Heart (tissue), 3 donors: Measurements from ENCODE around the genes ST6GALNAC2 and MFSD11.

GRCh38 chr17:76501751-76502029 is 467 bp upstream of the RHBDF2 start:
- RAMPAGE, long total RNA, 2 experiments: no peak in any of the 2 experiments

DNA sequence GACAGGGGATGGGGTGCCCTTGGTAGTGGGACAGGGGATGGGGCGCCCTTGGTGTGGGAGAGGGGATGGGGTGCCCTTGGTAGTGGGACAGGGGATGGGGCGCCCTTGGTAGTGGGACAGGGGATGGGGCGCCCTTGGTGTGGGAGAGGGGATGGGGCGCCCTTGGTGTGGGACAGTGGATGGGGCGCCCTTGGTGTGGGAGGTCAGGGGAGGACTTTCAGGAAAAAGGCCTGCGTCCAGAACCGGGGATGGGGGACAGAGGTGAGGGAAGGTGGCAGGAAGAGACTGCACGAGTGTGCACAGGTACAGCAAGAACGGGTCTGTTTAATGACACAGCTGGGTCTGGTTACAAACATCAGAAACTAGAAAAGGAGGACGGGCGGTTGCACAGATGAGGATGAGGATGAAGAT is 10.5 kb downstream of the CYGB start:
- RAMPAGE, long total RNA, 2 experiments: no peak in any of the 2 experiments

- RAMPAGE, long total RNA, 2 experiments: no peak in any of the 2 experiments
Observed at GRCh38 chr17:76531268-76531724, 6.2 kb downstream of the CYGB start.

- RAMPAGE, long total RNA, 2 experiments: no peak in any of the 2 experiments
Observed at GRCh38 chr17:76564641-76565561, 20.8 kb downstream of the ST6GALNAC2 start.

DNA sequence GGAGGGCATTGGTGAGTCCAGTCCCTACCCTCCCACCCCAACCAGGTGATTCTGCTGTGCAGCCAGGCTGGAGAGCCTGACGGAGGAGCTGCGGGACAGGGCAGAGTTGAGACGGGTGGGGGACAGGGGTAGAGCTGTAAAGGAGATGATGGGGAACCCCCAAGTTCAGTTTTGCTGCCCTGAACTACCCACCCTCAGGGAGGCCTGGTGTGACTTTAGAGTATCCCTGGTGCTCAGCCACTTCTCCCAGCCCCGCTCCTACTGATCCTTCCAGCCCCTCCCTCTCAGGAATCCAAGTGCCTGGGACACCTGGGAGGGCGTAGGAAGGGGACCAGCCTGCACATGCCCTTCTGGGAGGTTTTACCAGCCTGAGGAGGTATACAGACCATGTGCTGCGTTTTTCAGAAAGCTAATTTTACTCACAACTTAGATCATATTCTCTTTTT is 4.2 kb downstream of the ST6GALNAC2 start:
- RAMPAGE, long total RNA, 2 experiments: no peak in any of the 2 experiments

DNA sequence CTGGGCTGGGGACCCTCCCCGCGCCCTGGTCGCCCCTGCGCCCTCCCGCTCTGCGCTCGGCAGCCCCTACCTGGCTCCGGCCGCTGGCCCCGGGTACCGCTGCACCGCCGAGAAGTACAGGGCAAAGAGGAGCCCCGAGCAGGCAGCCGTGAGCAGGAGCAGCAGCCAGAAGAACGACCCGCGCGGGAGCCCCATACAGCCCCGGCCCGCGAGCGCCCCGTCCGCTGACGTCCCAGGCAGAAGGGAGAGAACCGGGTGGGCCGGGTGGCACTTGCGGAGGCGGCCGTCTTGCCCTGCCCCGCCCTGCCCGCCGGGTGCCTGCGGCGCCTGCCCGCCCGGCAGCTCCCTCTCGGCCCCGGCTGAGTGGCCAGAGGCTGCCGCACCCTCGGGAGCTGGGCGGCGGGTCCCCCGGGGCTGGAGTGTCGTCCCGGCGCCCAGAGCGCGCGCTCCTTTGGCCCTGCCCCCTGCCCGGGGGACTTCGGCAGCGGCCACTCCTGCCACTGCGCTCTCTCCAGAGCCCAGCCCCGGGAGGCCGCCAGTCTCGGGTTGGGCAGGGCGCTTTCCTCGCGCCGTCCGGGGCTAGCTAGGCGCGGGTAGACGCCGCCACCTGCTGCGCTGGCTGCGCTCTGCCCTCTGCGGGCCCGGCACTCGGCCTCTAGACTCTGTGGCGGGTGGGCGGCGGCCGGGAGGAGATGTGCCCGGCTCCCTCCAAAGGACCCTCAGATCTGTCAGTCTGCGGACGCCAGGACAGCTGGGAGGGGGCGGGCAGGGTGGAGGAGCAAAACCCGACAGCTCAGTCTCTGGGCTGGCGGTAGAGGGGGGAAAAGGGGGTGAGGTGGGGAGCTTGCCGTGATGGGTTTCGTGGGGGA is at the start of gene ST6GALNAC2:
ST6GALNAC2 (minus strand) TSS at position 247 of the 869 bp plus-strand sequence.
- RAMPAGE, long total RNA, 2 experiments: no peak in any of the 2 experiments

- RAMPAGE, long total RNA, 2 experiments: no peak in any of the 2 experiments
Observed at GRCh38 chr17:76599589-76600199, 14.0 kb upstream of the ST6GALNAC2 start.

- RAMPAGE, long total RNA, 2 experiments: no peak in any of the 2 experiments
Observed at GRCh38 chr17:76657961-76658513, 14.5 kb upstream of the ST6GALNAC1 start.

- RAMPAGE, long total RNA, 2 experiments: no peak in any of the 2 experiments
Observed at GRCh38 chr17:76672381-76672883, 28.9 kb upstream of the ST6GALNAC1 start.

GRCh38 chr17:76685882-76686276 is 24.9 kb downstream of the MXRA7 start:
- RAMPAGE, long total RNA, 2 experiments: no peak in any of the 2 experiments

- RAMPAGE, long total RNA, 2 experiments: start-site peak on the plus strand in 2 of 2 experiments, at chr17:76737487-76738121 at its widest, 17 to 158 reads per replicate; start-site peak on the minus strand in 1 of 2 experiments, at chr17:76737863-76737948 at its widest, 22 reads per replicate
Observed at GRCh38 chr17:76737459-76738536, at the start of gene MFSD11. Gene MFSD11, plus strand, starts transcription at chr17:76738119.

DNA sequence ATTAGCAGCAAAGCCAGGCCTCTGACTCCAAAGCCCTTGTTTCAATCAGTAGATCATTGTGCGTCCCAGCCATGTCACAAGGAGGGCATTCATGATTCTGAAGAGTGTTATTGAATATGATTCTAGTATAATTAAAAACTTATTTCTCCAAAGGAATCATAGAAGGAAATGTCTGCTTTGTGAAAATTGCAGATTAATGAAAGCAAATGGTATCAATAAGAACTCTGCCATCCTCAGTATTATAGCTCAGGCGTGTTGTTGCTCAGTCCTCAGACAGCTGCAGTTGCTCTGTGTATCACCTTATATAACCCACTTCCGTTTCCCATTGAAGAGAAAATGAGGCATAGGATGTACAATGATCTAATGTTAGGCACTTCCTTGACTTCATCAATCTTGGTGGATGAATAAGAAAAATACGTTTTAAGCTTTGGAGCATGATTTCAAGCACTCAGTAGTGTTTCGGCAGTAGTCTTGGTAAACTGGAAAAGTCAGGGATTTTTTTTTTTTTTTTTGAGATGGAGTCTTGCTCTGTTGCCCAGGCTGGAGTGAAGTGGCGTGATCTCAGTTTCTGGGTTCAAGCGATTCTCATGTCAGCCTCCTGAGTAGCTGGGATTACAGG is 14.1 kb downstream of the MFSD11 start:
- RAMPAGE, long total RNA, 2 experiments: no peak in any of the 2 experiments

DNA sequence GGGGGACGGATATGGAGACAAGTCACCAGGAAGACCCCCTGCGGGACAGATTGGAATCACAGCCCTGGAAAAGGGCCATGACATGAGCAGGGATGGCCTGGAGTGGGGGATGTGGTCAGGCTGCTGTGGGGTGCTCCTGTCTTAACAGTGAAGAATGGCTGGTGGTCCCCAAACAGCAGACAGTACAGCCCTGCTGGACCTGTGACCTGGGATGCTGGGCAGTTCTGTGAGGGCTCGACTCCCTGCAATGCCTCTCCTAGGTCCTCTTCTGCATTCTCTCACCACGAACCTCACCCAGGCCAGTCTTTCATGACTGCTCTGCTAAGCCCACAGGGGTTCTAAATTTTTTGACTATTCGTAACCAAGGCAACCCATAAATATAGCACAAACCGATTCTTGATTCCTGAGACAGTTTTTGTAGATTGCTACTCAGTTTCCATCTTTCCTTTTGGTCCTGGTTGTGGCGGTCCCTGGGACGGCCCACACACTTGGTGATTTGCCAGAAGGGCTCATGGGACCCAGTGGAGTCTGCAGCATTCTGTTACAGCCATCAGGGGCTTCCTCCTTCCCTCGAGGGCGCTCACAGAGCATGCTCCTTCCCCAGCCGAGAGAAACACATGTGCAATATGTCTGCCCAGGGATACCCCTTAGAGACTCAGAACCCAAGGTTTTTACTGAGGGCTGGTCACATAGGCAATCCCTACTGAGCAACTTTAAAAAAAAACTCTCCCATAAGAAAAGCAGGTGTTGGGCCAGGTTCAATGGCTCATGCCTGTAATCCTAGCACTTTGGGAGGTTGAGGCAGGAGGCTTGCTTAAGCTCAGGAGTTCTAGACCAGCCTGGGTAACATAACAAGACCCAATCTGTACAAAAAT is 23.4 kb upstream of the MGAT5B start:
- RAMPAGE, long total RNA, 2 experiments: no peak in any of the 2 experiments

- RAMPAGE, long total RNA, 2 experiments: no peak in any of the 2 experiments
Observed at GRCh38 chr17:77124237-77124867, 16.4 kb upstream of the SEC14L1 start.

DNA sequence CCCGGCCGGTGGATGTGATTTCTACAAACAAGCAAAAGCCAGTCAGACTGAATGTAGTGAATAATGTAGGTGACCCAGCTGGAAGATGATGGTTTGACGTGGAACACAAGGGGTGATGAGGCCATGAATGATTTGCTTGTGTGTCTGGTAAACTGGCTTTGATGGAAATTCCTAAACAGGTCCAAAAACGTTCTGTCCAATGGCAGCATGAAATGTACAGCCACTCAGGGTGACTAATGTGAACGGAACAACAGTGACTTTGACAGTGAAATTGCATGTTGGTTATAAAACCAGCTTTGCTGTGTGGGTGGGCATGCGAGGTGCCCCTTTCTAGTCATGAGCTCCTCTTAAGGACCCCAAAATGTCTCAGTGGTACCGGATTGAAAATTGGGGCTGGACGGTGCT is 976 bp upstream of the SEC14L1 start:
- RAMPAGE, long total RNA, 2 experiments: no peak in any of the 2 experiments

- RAMPAGE, long total RNA, 2 experiments: no peak in any of the 2 experiments
Observed at GRCh38 chr17:77172718-77173623, 32.2 kb downstream of the SEC14L1 start.

- RAMPAGE, long total RNA, 2 experiments: no peak in any of the 2 experiments
Observed at GRCh38 chr17:77227150-77228134, 53.9 kb upstream of the SEPTIN9 start.

DNA sequence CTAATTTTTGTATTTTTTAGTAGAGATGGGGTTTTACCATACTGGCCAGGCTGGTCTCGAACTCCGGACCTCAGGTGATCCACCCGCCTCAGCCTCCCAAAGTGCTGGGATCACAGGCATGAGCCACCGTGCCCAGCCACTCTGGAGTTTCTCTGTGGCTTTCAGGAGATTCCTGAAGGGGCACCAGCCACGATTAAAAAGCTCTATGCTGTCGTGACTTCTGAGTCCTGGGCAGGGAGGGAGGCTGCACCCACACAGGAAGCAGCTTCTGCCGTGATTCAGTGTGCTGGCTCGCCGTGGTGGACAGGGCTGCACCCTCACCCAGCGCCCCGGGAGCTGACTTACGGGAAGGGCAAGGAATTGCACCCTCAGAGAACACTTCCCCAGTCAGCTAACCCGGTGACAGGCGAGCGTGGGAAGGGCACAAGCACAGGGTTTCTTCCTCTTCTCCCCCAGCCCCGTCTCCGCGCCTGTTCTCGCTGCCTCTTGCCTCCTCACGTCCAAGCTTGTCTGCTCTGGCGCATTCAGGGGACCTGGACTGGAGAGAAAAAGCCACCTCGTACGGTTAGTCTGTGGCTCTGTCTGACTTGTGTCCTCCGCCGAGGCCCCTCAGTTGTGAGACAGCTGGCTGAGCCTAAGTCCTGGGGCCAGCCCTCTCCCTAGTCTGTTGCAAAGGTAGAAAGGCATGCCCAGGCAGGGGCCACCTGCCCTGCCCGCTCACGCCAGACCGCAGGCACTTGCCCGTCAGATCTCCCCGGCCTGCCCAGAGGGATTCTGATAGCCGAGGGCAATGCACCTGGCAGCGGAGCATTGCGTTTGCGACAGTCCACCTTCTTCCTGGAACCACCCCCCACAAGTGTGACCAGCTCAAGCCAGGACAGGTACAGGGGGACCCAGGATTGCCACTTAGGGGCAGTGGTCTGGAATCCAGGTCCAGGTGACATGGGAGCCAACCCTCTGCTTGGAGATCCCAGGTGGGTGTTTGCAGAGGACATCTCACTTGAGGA is 4.6 kb downstream of the SEPTIN9 start:
- RAMPAGE, long total RNA, 2 experiments: no peak in any of the 2 experiments

GRCh38 chr17:77296113-77296585 is 14.8 kb downstream of the SEPTIN9 start:
- RAMPAGE, long total RNA, 2 experiments: no peak in any of the 2 experiments

DNA sequence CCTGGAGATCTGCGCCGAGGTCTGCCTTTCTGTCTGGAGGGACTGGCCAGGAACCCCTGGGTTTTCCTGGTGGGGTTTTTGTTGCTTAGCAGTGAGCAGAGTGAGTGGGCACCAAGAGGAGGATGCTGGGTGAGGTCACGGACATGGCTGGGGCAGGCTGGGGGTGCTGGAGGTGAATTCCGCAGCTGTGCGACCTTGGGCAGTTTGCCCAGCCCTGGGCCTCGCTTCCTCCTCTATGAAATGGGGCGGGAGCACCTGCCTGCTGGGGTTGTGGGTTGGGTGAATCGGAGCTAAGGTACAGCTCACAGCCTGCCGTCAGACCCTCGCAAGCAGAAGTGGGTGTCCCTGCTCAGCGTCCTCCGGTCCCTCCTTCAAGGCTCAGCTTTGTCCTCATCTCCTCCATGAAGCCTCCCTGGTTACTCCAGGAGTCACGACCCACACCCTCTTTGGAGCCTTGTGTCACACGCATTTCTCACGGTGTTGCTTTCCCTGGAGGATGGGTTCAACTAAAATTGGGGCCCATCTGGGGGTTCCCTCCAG is 23.9 kb downstream of the SEPTIN9 start:
- RAMPAGE, long total RNA, 2 experiments: no peak in any of the 2 experiments